Airway epithelial cell (primary cell): ENCODE data around the gene IL6ST.

DNA sequence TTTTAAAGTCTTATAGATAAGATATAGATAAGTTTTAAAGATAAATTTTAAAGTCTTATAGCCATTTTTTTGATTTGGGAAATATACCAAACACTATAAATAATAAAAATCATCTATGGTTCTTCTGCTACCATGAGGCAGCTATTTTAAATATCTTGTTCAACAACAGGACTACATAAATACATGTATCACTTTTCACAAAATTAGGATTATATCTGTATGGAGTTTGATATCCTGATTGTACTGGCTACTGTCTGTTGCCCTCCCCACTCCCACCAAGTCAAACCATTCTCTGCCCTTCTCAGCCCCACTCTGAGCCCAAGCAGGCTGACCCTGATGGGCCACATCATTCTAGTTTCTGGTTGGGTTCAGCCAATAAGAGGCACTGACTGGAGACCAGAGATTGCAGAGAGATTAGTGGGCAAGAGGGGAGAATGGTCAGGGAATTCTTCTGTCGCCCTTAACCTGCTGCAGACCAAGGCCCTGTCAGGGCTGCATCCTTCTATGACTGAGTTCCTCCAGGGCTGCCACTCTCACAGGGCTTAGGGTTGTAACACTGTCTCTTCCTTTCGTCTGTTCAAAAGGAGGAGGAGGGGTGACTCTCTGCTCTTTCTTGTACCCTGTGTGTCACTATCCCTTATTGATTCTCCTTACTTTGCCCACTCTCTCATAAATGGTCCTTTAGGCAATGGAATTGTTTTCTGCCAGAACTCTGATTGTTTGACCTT, 2.7 kb downstream of the HSPB3 start:
- RAMPAGE, long total RNA = no peak

- RAMPAGE, long total RNA = no peak
Observed at GRCh38 chr5:54520039-54520988, 2.8 kb downstream of the SNX18 start.

DNA sequence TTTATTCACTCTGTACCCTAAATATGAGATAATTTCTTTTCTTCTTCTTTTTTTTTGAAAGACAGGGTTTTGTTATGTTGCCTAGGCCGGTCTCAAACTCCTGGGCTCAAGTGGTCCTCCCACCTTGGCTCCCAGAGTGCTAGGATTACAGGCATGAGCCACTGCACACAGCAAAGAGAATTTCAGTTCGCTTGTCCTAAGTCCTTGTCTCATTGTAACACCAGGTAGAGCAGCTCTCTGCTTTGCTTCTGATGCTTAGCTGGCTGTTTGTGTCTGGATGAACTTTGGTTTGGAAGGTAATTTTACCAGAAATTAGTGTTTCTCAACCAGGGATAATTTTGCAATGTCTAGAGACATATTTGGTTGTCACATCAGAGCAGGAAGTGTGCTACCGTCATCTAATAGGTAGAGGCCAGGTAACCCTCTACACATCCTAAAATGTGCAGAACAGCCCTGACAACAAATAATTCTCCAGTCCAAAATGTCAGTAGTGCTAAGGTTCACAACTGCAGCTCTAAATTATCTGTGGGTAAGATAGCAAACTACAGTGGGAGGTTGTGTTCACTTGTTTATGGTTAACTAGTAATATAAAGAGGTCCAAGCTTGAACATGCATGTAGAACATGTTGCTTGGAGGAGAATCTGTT, 108.8 kb downstream of the SNX18 start:
- RAMPAGE, long total RNA = no peak

DNA sequence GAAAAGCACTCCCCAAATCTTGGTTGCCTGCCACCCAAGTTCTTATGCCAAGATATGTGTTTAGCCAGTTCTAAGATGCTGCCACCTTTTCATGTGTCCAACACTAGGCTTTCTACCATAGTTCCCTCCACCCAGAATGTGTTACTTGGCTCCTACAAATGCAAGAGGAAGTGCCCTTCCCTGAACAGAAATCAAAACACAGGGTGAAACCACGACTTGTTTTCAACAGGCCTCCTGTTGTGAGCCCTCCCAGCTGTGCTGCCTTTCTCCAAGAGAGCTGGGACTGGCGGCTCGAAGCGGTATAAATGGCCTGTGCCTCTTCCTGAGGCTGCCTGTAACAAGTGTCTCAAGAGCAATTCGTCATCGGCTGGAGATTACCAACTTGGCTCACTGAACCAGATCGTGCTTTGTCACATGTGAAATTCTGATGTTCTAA, 129.1 kb downstream of the SNX18 start:
- RAMPAGE, long total RNA = no peak

- RAMPAGE, long total RNA = no peak
Observed at GRCh38 chr5:54774510-54774724, 211.0 kb downstream of the ESM1 start.

GRCh38 chr5:54807375-54807745, 178.0 kb downstream of the ESM1 start:
- RAMPAGE, long total RNA = no peak

- RAMPAGE, long total RNA = no peak
Observed at GRCh38 chr5:55176345-55176816, 3.4 kb upstream of the CDC20B start.

GRCh38 chr5:55446196-55446642, 88.5 kb downstream of the PLPP1 start:
- RAMPAGE, long total RNA = no peak

DNA sequence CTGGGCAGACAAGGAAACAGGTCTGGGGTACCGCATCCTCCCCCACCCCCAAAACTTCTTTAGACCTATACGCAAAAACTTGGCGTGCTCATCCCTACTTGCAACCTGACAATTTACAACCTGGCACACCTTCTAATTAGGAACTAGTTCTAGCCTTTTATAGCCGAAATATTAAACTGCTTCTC, 907 bp downstream of the PLPP1 start:
- RAMPAGE, long total RNA = no peak

- RAMPAGE, long total RNA = no peak
Observed at GRCh38 chr5:55633425-55634279, 78.5 kb downstream of the SLC38A9 start.

- RAMPAGE, long total RNA = no peak
Observed at GRCh38 chr5:55821794-55822289, 29.3 kb upstream of the IL31RA start.

- RAMPAGE, long total RNA = no peak
Observed at GRCh38 chr5:55940504-55941349, 54.0 kb downstream of the IL6ST start.

DNA sequence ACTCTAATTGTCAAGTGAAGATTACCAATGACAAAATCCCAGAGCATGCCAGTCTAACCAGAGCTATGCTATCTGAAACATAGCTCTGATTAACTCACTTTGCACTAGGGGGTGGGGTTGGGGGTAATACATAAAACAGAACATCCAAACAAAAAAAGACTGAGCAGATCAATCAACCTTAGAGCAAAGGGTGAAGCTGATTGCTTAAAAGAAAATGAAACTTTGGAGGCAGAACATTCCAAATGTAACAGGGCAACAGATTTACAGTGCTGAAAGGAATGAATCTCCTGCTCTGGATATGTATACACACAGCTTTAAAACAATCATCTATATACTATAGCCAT, 4.9 kb downstream of the IL6ST start:
- RAMPAGE, long total RNA = no peak

DNA sequence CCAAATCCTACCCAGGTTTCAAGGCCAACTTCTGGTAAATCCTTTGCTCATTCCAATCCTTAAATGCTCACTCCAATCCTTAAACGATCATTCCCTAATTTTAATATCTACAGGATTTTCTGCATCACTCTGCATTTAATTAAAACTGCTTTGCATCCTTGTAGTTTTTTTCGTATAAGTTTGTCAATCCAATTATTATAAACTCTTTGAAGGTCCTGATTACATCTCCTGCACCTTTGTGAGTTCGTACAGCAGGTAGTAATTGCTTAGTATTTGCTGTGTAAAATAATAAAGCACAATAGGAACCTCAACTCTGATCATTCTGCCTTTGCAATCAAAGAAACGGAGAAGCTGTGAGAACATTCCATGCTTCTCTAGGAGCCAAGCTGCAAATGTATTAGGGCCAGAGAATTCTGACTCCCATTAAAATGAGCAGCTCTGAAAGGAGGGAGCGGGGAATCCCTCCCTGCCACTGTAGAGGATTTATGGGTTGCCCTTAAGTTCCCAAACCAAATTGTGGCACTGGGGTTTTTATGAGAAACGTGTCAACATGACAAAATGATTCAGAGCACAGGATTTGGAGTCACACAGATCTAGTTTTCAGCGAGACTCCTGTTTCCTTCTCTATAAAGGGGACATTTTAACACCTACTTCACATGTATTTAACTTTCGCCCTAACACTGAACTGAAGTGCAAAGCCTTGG, 1.9 kb downstream of the IL6ST start:
- RAMPAGE, long total RNA = no peak

GRCh38 chr5:55994346-55995087, at the start of gene IL6ST:
IL6ST (minus strand) TSS chr5:55994963.
- RAMPAGE, long total RNA = no peak

- RAMPAGE, long total RNA = no peak
Observed at GRCh38 chr5:56058747-56059121, 64.0 kb upstream of the IL6ST start.

DNA sequence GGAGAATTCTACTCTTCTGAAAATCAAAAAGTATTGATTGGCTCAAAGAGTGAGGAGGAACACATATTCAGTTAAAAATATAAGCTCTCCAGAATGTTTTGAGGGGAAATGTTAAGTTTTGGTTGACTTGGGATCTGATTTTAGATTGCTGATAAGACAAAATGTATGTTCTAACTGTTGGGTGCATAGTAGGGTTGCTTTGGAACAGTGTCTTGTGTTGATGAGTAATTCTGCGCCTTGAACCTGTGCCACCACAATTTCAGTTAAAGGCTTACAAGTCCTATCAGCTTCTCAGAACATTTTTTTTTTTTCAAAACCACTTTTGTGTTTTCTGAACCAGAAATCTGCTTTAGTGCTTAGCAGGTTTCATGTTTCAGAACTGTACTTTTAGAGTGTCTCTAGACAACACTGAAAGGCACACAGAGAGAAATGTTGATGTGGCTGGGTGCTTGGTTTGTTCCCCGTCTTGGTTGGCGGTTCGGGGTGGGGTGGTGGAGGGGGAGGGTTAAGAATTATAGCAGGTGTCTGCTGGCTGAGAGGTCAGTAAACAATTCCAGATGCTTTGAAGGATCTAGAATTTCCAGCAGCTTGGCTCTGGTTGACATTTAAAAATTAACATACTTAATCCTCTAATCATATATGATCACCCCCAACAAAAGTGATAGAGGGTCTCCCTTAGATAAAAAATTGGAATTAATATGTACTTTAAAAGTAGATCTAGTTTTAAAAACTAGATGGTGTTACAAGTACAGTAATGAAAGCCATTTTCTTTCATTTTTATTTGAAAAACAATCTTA, 84.6 kb downstream of the ANKRD55 start:
- RAMPAGE, long total RNA = no peak

GRCh38 chr5:56534066-56534717, 281.2 kb upstream of the MAP3K1 start:
- RAMPAGE, long total RNA = no peak

- RAMPAGE, long total RNA = no peak
Observed at GRCh38 chr5:56585907-56586756, 229.2 kb upstream of the MAP3K1 start.

DNA sequence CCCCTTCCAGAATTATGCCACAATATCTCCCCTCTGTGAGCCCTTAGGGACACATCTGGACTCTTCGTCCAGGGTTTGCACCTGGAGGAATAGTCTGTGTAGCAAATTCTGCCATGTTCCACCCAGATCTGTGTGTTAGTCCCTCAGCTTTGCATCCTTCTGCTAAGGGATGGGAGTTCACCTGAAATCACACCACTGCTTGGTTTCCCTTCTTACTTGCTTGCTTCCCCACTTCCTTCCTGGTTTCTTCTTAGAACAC, 202.7 kb upstream of the MAP3K1 start:
- RAMPAGE, long total RNA = no peak